Skeletal muscle cell (primary cell): Measurements from ENCODE around the gene CAMK1G.

GRCh38 chr1:207748722-207749528, 2.9 kb upstream of the CD46 start:
- RRBS = no CpG with 5 or more reads among the region's 2 CpGs

DNA sequence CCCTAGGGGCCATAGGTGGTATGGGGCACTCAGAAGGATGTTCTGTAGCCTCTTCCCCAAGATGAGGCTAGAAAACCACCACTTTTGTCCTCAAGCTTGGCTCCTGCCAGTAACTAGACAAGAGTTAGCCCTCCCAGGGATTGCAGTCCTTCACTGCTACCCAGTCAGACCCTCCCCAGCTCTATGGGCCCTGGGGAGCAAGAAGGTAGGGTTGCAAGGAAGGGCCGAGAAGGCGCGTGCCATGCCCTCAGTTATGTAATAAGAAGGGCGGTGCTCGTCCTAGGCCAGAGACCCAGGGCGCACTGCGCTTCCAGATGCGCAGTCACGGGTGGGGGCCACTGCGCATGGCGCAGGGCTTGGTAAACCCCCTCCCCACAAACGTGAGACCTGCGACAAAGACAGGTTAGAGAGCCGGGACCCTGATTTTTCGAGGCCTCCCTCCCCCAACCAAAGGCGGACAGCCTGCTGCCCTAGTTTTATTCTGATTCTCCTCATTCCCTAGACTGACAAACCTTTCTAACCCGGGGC, 69.8 kb downstream of the CD46 start:
- RRBS = no CpG with 5 or more reads among the region's 17 CpGs

- RRBS = no CpG with 5 or more reads among the region's 16 CpGs
These were observed 73.9 kb downstream of the CD46 start for GRCh38 chr1:207825679-207826290.

DNA sequence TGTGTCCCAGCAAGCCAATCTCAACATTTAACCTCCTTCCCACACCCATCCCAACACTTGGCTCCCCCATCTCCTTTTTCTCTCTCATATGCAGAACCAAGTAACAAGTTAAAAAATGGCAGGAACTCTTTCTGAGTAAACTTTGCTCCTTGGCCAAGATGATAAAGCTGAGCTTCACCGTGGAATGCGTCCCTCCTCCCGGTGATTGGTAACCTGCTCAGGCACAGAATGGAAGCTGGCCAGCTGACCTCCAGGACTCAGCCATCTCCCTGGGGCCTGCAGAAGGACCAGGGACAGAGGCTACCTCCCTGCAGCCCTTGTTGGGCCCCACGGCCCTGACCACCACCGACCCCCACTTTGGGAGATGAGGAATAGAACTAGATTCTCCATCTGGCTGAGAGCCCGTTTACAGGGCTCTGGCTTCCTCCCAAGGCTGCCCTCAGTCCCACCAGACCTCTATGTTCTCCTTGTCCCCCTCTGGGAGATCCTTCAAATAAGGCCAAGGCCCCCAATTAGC, 74.3 kb downstream of the CD34 start:
- RRBS = no CpG with 5 or more reads among the region's 6 CpGs

- RRBS = no CpG with 5 or more reads among the region's 3 CpGs
These were observed 47.8 kb downstream of the CD34 start for GRCh38 chr1:207863071-207863610.

- RRBS = no CpG with 5 or more reads among the region's 6 CpGs
These were observed 28.0 kb downstream of the CD34 start for GRCh38 chr1:207882787-207883464.

DNA sequence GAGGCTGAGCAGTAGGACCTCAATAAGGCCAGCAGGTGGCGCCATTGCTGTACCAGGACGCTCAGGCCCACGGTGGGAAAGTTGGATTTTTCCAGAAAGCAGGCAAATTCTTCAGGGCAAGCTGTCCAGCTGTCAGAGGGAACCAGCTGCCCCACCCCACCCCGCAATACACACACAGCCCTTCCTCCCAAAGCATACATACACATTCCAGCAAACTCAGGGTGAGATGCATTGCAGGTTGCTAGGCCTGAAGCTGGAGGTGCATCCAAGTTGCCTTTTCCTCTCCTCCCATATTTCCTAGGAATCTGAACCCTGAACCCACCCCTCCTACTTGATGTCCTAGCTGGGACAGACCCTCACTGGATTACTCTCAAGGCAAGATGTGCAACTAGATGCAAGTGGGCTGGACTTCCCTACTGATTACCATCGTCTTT, 25.7 kb downstream of the CD34 start:
- RRBS = no CpG with 5 or more reads among the region's 5 CpGs

GRCh38 chr1:207922656-207922963, 11.7 kb upstream of the CD34 start:
- RRBS = 30% methylated on average over 1 of the region's 7 CpGs

DNA sequence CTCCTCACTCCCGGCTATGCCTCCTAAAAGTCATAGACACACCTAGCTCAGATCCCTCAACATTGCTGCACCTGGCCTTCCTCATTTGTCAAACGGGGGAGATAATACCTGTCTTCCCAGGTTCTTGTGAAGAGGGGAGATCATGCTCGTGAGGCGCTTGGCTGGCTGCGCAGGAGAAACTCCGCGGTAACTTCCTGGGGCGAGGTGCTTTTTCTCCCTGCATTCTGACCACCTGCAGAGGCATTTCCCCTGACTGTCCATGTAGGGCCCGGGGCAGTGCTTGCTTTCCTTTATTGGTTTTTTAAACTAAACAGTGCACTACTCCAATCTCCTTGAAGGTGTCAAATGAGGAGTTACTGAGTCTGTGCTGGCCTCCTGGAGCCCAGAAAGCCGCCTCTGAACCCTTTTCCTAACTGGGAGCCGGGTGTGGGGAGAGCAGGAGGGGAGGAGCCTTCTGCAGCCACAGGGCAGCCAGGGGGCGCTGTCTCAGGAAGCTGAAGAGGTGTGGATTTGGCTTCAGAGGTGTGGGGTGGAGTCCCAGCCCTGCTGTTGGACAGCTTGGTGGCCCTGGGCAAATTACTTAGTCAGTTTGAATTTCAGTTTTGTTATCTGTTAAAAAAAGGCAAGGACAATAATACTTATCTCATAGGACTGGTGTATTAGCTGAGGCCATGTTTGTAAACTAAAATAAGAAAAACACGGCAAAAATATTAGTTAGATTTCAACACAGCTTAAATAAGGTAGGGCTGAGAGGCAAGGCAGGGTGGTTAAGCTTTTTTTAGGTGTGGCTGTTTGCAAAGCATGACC, 112.1 kb downstream of the PLXNA2 start:
- RRBS = no CpG with 5 or more reads among the region's 13 CpGs

DNA sequence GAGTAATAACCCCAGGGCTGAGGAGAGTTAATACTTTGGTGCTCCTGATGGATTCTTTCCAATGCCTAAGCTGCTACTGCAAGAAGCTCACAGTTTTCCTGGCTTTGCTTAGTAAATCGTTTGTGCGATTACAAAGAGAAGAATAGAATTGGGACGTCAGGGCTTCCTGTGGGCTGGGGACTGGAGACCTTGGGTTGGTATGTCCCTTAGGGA, 40.4 kb downstream of the PLXNA2 start:
- RRBS = no CpG with 5 or more reads among the region's 3 CpGs

- RRBS = no CpG with 5 or more reads among the region's 12 CpGs
These were observed 8.3 kb upstream of the PLXNA2 start for GRCh38 chr1:208252453-208252856.

- RRBS = no CpG with 5 or more reads among the region's 7 CpGs
These were observed 156.3 kb upstream of the CAMK1G start for GRCh38 chr1:209427252-209427605.

GRCh38 chr1:209583442-209583882, at the start of gene CAMK1G:
CAMK1G (plus strand) TSS chr1:209583714.
- RRBS = no CpG with 5 or more reads among the region's 6 CpGs

DNA sequence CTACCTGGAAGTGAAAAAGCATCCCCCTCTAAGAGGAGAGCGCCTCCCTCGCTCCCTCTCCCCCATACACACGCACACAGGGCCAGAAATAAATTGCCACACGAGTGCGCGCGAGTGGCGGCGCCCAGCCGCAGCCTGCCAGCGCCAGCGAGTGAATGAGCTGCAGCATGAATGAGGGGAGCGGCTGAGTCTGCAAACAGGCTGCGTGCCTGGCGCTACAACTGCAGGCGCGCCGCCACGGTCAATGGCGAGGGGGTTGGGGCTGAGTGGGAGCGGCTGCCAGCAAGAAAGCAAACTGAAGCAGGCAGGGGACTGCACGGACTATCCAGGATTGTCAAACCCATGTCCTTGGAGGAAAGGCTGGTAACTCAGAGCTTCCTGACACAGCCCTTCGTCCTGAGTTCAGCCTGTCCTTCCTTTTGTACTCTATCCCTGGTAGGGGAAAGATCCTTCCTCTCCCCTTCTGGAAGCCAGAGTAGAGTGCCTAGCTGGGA, 2.2 kb downstream of the CAMK1G start:
- RRBS = no CpG with 5 or more reads among the region's 23 CpGs

DNA sequence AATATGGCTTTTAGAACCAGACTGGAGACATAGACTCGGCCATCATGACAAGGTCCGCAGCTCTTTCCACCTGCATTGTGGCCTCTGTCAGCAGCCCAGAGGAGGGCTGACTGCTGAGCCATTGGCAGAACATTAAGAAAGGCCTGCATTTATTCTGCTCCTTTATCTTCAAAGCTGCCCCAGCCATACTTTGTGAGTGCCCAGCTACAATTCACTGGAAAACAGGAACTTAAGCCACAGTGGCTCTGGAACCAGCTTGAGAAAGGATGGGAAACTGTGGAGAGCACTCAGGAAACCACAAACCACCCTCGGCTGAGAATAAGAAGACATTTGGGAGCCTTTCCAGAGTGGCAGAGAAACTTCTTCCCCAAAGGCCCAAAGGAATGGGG, 1.9 kb downstream of the LAMB3 start:
- RRBS = no CpG with 5 or more reads among the region's 3 CpGs

DNA sequence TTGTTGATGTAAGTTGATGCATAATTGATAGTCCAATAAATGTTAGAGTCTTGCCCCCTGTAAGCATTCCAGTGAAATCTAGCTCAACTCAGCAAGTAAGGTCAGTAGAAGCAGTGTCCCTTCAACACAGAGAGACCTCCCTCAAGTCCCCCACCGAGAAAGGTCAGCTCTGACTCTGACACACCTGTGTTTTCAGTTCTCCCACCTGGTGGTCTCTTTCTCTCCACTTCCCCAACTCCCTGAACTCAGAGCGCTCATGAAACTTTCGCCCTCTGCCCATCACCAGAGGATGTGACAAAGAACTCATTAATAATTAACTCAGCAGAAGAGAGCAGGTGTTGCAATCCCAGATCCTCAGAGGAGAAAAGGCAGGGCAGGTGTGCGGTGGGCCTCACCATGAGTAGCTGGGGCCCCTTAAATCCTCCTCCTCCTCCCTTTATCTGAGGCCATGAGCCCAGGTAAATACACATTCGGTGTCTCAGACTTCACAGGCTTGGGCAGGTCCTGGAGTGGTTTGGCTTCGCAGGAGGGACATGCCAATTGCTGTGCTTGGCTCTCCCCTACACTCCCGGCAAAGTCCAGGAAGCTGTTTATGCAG, 1.6 kb upstream of the LAMB3 start:
- RRBS = no CpG with 5 or more reads among the region's 7 CpGs

DNA sequence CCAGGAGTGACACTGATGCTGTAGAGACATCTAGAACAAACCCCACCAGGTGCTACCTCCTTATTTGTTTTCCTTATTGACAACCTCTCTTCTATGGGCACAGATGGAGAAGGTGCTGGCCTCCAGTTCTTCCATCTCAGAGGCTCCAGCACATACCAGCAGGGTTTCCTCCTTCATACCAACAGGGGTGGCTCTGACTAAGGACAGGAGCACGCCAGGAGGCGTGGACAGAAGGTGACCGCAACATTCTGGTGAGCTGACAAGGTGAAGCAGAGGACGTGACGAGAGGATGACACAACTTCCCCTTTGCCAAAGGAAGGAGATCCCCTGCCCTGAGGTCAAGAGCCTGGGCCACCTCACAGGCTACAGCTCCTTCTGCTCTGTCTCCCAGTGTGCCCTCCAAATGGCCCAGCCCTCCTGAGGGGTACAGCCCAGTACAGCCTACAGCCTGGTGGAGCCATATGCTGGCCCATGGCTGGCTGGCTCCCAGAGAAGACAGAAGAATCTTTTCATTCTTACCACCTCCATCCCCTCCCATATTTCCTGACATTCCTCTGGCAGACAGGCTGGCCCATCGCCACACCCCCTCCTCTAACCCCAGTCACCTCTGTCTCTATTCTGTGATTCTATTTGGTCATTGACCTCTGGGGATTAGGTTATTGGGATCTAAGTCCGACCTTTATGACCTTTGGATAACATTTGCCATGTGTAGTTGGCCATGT, 5.0 kb upstream of the LAMB3 start:
- RRBS = no CpG with 5 or more reads among the region's 7 CpGs

- RRBS = no CpG with 5 or more reads among the region's 7 CpGs
These were observed 7.7 kb upstream of the LAMB3 start for GRCh38 chr1:209659809-209660527.

- RRBS = no CpG with 5 or more reads among the region's 10 CpGs
These were observed 12.1 kb downstream of the UTP25 start for GRCh38 chr1:209839549-209840668.

DNA sequence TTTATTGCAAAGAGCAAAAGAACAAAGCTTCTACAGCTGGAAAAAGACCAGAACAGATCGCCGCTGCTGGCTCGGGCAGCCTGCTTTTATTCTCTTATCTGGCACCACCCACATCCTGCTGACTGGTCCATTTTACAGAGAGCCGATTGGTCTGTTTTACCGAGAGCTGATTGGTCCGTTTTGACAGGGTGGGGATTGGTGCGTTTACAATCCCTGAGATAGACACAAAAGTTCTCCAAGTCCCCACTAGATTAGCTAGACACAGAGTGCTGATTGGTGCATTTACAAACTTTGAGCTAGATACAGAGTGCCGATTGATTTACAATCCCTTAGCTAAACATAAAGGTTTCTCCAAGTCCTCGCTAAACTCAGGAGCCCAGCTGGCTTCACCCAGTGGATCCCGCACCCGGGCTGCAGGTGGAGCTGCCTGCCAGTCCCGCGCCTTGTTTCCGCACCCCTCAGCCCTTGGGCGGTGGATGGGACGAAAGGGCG, 49.5 kb upstream of the SYT14 start:
- RRBS = no CpG with 5 or more reads among the region's 17 CpGs